Right atrium auricular region (tissue), 2 donors: Measurements from ENCODE around the gene GABRR2.

DNA sequence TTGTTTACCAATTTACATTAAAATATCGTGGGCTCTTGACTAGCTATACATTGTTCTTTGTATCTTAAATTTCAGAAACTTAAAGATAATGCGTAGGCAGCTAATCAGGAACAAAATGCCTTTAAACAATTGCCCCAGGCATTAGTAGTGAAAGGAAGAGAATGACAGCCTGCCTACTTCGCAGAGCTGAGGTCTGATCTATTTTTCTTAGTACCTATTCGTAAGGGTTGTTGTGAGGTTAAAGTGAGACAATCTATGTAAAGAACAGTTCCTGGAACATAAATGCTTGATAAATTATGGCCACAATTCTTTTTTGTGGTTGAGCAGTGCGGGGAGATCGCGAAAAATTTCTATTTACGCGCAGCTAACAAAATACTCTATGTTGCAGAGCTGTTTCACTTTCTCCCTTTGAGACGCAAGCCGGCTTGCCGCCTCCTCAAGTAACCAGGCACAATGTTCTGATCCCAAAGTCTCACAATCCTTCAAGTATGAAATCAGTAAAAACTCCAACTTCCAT is 983 bp upstream of the PNRC1 start:
- PRO-cap, result unidirectional peak, plus-strand start at position 141 of the sequence; bidirectional peak, plus-strand start at position 411 of the sequence, minus-strand start at position 410 of the sequence
- RAMPAGE, long total RNA, 2 experiments, result no peak in any of the 2 experiments

DNA sequence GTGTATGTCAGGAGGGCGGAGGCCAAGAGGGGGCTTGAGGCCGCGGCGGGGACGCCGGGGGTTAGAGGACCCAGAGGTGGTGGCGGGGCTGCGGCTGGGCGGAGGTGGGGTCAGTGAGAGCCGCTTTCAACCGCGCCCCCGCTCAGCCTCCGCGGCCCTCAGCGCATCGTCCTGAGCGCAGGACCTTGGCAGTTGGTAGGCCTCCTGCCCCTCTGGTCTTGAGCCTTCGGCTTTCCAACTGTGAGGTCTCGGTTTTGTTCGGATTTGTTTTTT is 291 bp upstream of the SRSF12 start:
- PRO-cap, result no peak
- RAMPAGE, long total RNA, 2 experiments, result no peak in any of the 2 experiments

GRCh38 chr6:89160370-89161248 is 14.8 kb downstream of the PM20D2 start:
- PRO-cap, result no peak
- RAMPAGE, long total RNA, 2 experiments, result no peak in any of the 2 experiments

- PRO-cap, result no peak
- RAMPAGE, long total RNA, 2 experiments, result no peak in any of the 2 experiments
Observed at GRCh38 chr6:89315087-89315608, at the start of gene GABRR2. GABRR2 (minus strand) TSS chr6:89315299.

DNA sequence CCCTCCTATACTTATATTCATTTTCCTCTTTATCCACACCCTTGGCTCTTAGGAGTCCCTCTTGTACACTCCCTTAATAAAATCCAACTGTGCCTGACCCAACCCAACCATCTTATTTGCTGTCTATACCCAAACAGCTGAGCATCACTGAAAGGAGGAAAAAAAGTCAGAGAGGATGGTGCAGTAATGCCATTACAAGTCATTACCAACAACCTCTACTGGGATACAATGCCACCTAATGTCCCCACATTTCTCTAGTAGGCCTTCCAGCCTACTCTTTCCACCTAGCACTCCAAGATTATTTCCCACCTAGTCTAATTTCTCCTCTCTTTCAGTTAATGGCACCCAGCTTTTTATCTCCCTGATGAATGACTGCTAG is 8.1 kb downstream of the UBE2J1 start:
- PRO-cap, result no peak
- RAMPAGE, long total RNA, 2 experiments, result no peak in any of the 2 experiments

GRCh38 chr6:89372095-89373026 is 19.8 kb upstream of the UBE2J1 start:
- PRO-cap, result no peak
- RAMPAGE, long total RNA, 2 experiments, result no peak in any of the 2 experiments

GRCh38 chr6:89566695-89567487 is 71.7 kb downstream of the LYRM2 start:
- PRO-cap, result no peak
- RAMPAGE, long total RNA, 2 experiments, result no peak in any of the 2 experiments

DNA sequence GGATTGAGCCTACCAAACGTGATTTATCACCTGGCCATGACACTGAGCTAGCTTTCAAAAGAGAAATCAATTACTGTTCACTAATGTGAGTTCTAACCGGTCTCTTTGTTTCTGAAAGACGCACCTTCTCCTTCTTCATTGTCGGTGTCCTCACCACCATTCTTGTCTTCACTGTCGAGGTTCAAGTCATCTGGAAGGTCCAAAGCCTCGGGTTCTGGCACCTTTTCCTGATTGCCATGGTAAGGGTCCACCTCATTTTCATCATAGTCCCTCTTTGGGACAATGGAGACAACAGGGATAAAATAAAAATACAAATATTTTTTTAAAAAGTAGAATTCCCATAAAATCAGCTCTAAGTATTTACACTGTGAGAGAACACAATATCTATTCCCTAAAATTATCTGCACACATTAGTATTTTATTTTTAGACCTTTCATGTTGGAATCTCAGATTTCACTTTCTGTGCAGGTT is 22.8 kb upstream of the LYRM2 start:
- PRO-cap, result no peak
- RAMPAGE, long total RNA, 2 experiments, result no peak in any of the 2 experiments

DNA sequence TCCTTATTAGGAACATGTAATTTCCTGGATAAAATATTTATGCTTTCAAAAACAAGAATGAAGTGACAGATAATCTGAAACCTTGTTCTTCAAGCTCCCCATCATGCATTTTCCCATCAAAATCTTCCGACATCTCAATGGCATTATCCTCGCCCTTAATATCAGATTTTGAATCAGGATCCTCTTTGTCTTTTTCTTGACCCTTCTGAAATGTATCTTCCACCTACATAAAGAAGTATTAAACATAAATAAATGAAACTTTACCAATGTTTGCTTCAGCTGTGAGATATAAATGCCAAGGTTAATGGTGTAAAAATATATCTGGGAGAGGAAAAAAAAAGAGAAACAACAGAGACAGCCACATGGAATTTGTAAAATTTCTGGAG is 25.9 kb upstream of the LYRM2 start:
- PRO-cap, result no peak
- RAMPAGE, long total RNA, 2 experiments, result no peak in any of the 2 experiments

- PRO-cap, result no peak
- RAMPAGE, long total RNA, 2 experiments, result no peak in any of the 2 experiments
Observed at GRCh38 chr6:90080553-90081383, 186.5 kb downstream of the GJA10 start.

DNA sequence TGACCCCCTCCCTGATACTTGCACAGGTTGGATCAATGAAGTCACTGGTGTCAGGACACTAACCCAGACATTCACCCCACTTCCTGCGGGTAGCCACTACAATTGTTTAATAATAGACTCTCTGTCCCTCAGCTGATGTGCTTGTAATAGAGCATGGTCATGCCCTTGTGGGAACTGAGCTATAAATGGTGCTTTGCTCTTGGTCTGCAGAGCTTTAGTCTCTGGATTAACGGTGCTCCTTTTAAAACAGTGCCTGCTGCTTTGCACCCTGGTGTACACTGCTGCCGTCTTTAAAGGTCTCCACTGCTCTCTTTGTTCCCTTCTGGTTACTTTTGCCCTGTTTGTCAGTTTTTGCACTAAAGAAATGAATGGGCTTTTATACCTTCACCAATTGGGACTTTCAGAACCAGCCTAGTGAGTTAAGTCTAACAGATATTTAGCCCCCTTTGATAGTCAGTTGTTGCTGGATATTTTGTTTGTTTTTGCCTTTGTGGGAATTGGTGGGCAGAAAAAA is 127.2 kb downstream of the BACH2 start:
- PRO-cap, result no peak
- RAMPAGE, long total RNA, 2 experiments, result no peak in any of the 2 experiments

- PRO-cap, result no peak
- RAMPAGE, long total RNA, 2 experiments, result no peak in any of the 2 experiments
Observed at GRCh38 chr6:90219150-90219500, 77.5 kb downstream of the BACH2 start.

DNA sequence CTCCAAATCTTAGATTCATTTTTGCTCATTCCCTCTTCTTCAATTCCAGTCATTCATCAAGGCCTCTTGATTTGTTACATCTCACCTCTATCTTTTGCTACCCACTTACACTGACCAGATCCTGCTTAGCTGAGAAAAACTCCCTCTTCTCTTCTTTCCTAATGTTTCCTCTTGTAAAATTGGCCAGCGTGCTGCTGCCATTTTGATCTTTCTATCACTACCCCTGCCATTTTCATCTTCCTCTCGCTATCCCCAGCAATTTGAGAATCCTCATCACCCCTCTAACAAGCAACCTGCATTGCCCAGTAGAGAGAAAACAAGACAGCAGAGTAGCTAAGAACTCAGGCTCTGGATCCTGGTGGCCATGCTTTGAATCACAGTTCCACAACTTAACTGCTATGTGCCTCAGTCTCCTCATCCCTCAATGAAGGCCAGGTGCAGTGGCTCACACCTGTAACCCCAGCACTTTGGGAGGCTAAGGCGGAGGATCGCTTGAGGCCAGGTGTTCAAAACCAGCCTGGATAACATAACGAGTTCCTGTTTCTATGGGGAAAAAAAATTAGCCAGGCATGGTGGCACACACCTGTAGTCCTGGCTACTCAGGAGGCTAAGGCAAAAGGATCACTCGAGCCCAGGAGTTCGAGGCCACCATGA is 23.9 kb downstream of the BACH2 start:
- PRO-cap, result no peak
- RAMPAGE, long total RNA, 2 experiments, result no peak in any of the 2 experiments

DNA sequence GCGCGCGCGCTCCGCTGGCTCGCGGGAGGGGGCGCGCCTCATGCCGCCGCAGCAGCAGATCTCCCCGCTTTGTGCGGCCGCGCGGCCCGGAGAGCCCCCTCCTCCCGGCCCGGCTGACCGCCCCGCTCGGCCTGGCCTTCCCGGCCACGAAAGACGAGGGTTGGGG is 310 bp upstream of the BACH2 start:
- PRO-cap, result no peak
- RAMPAGE, long total RNA, 2 experiments, result no peak in any of the 2 experiments

GRCh38 chr6:90351191-90351745 is 54.6 kb upstream of the BACH2 start:
- PRO-cap, result no peak
- RAMPAGE, long total RNA, 2 experiments, result no peak in any of the 2 experiments

- PRO-cap, result no peak
- RAMPAGE, long total RNA, 2 experiments, result no peak in any of the 2 experiments
Observed at GRCh38 chr6:90383080-90383814, 86.6 kb upstream of the BACH2 start.

DNA sequence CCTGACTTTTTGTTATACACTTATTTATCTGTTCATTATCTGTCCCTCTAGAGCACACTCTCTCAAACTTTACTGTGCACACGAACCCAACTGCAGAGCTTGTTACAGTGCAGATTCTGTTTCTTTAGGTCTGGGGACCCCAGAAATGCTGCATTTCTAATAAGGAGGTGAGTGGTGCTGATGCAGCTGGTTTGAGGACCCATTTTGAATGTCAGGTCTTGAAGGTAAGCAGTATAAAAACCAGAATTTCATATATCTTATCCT is 142.6 kb upstream of the BACH2 start:
- PRO-cap, result no peak
- RAMPAGE, long total RNA, 2 experiments, result no peak in any of the 2 experiments

DNA sequence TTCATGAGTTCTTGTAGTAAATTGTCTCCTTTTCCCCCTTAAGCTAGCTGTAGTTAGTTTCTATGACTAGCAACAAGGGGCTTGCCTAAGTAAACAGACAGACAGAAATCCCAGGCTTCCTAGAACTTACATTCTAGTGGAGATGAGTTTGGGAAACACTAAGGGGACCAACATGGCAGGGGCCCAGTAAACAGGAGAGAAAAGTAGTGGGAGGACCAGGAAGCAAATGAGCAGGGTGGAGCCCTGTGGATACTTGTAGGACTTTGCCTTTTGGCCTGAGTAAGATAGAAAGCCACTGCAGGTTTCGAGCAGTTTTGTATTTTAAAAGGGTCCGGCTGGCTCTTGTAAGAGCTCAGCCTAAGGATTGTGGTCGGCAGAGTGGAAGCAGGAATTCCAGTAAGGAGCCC is 125.5 kb downstream of the MAP3K7 start:
- PRO-cap, result no peak
- RAMPAGE, long total RNA, 2 experiments, result no peak in any of the 2 experiments

DNA sequence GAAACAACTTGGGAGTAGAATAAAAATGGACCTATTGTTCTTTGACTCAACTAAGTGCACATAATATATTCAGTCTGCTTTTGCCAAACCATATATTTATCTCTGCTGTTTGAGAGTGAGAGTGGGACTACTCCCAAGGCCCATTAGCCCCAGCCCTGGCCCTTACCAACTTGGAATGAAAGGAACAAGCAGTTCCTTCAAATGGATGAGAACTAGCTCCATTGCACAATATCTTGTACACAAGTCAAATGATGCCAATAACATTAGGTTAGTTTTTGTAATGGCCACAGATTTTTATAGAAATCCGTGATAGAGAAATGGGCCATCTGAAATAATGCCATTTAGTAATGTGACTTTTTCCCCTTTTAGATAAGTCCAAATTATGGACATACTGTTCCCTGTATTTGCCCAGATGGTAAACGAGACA is 117.0 kb downstream of the MAP3K7 start:
- PRO-cap, result unidirectional peak, minus-strand start at position 177 of the sequence
- RAMPAGE, long total RNA, 2 experiments, result no peak in any of the 2 experiments

DNA sequence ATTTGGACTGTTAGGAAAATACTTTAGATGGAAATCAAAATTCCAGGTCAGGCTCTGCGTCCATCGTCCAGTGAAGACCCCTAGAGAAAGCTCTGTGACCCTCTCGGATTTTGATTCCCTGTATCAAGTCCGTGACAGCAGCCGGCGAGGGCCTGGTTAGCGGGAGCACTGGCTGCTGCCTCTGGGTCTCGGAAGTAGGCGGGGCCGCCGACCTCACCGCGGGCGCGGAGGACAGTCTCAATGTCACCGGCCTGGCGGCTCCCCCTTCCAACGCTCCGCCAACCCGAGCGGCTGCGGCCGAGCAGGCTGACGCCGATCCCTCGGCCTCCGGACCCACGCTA is 460 bp downstream of the NDUFAF4 start:
- PRO-cap, result no peak
- RAMPAGE, long total RNA, 2 experiments, result no peak in any of the 2 experiments